Smooth muscle cell (in vitro differentiated cells): ENCODE results near the gene ARPP21.

GRCh38 chr3:33438207-33438812 is 1.9 kb downstream of the UBP1 start:
- RAMPAGE, long total RNA: no peak

- RAMPAGE, long total RNA: no peak
Observed at GRCh38 chr3:33551041-33552113, 111.2 kb upstream of the UBP1 start.

GRCh38 chr3:33578334-33578774 is 138.1 kb upstream of the UBP1 start:
- RAMPAGE, long total RNA: no peak

DNA sequence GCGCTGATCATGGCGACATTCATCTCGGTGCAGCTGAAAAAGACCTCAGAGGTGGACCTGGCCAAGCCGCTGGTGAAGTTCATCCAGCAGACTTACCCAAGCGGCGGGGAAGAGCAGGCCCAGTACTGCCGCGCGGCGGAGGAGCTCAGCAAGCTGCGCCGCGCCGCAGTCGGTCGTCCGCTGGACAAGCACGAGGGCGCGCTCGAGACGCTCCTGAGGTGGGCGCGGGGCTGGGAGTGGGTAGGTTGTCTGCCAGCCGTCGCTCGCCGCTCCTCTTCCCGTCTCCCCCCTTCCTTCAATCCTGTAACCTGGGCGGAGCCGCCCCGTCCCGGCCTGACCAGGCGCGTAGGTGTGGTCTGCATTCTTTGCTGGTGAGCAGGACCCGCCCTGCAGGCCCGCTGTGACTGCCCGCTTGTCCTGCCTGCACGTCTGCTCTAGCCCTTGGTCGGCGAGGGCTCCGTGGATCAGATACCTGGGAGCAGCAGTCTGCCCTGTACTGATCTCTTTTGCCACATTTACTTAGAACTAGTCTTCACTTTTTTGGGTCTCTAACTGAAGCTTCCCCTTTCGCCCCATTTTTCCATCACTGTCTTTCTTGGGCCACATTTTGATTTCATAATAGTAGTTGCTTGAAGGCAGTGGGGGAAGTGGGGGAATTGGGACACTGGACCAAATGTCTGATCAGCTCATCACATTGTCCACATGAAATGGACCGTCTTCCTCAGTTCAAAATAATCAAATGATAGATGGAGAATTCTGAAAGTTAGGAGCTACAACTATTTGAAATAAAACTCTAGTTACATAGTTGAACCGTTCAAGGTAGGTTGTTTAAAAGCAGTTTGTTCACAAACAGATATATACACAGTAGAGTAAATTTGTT is 530 bp downstream of the PDCD6IP start:
- RAMPAGE, long total RNA: no peak

- RAMPAGE, long total RNA: no peak
Observed at GRCh38 chr3:33816485-33817011, 18.1 kb downstream of the PDCD6IP start.

DNA sequence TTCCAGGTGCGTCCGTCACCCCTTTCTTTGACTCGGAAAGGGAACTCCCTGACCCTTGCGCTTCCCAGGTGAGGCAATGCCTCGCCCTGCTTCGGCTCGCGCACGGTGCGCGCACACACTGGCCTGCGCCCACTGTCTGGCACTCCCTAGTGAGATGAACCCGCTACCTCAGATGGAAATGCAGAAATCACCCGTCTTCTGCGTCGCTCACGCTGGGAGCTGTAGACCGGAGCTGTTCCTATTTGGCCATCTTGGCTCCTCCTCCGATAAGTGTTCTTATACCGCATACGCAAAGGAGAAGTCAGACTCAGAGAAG is 620.4 kb downstream of the PDCD6IP start:
- RAMPAGE, long total RNA: no peak

GRCh38 chr3:35639132-35640383 is at the start of gene ARPP21:
ARPP21 (plus strand) TSS chr3:35639525.
- RAMPAGE, long total RNA: no peak

DNA sequence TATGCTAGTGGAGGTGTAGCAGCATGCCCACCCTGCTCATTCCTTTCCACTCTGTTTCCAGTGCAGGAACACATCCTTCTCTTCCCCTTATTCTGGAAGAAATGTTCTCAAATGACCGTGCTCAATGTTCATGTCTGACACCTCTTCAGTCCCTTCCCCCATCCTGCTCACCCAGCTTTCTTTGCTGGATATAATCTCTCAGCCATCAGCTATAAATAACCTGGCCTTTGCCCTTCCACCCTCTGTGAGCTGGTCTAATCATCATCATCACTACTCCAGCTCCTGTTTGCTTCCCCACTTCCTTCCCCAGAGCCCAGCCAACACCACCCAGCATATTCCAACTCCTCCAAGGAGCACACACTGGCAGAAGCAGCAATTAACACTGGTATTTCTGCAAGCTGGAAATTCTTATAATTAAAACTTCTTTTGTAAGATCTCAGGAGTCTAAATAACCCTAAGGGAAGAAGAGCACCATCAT is 31.0 kb downstream of the DCLK3 start:
- RAMPAGE, long total RNA: no peak

DNA sequence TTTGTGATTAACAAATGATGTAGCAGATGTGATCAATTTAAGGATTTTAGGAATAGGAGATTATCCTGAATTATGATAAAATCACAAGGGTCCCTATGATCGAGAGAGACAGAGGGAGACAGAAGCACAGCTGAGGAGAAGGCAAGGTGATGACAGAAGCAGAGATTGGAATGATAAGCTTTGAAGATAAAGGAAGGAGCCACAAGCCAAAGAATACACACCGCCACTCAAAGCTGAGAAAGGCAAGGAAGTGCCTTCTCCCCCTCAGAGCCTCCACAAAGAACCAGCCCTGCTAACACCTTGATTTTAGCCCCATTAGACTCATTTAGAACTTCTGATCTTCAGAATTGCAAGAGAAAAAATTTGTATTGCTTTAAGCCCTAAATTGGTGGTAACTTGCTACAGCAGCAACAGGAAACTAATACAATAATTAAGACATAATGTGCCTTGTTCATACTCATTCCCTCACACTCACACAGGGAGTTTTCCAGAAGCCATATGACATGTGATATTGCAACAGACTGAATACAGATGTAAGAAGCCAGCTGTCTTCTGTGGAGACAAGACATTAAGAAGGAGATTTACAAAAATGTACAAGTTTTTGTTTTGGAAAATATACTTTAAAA is 38.2 kb downstream of the TRANK1 start:
- RAMPAGE, long total RNA: no peak

GRCh38 chr3:36969394-36970312 is 23.3 kb downstream of the EPM2AIP1 start:
- RAMPAGE, long total RNA: no peak

- RAMPAGE, long total RNA: no peak
Observed at GRCh38 chr3:37016491-37017598, 23.5 kb downstream of the MLH1 start.

DNA sequence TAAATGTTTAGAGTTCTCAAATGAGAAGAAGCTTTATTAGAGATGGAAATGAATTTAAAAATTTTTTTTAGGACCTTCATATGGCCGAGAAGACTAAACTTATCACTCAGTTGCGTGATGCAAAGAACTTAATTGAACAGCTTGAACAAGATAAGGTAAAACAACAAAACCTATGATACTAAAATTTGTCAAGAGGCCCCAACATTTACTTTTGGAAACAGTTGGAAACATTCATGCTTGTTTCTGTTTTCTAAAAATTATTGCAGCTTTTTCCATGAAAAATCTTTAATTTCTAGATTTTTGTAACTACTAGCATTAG is 56.1 kb downstream of the GOLGA4 start:
- RAMPAGE, long total RNA: no peak

DNA sequence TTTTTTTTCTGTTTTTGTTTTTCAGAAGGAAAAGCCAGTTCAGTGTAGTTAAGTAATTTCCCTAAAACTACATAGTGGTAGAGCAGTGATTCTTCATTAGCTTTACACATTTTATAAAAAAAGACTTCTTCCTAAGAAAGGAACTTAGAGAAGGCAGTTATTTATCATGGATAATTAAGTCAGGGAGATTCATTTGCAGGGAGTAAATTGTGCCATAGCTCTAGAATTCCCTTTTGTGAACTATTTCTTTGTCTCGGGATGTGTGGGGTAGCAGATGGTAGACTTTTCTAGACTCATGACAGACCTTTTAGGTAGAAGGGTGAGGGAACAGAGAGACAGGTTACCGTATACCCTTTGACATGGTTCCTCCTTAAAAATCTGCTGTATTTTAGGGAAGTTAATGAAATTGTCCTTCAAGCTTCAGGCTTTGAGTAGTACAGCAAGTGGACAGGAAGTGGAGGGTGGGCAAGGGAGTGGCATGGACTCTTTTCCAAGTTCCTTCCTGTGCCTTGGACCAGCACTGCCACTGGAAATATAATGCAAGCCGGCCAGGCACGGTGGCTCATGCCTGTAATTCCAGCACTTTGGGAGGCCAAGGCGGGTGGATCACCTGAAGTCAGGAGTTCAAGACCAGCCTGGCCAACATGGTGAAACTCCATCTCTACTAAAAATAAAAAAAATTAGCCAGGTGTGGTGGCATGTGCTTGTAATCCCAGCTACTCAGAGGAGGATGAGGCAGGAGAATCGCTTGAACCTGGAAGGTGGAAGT is 87.3 kb downstream of the GOLGA4 start:
- RAMPAGE, long total RNA: no peak

GRCh38 chr3:37736498-37737446 is 124.9 kb upstream of the CTDSPL start:
- RAMPAGE, long total RNA: no peak

DNA sequence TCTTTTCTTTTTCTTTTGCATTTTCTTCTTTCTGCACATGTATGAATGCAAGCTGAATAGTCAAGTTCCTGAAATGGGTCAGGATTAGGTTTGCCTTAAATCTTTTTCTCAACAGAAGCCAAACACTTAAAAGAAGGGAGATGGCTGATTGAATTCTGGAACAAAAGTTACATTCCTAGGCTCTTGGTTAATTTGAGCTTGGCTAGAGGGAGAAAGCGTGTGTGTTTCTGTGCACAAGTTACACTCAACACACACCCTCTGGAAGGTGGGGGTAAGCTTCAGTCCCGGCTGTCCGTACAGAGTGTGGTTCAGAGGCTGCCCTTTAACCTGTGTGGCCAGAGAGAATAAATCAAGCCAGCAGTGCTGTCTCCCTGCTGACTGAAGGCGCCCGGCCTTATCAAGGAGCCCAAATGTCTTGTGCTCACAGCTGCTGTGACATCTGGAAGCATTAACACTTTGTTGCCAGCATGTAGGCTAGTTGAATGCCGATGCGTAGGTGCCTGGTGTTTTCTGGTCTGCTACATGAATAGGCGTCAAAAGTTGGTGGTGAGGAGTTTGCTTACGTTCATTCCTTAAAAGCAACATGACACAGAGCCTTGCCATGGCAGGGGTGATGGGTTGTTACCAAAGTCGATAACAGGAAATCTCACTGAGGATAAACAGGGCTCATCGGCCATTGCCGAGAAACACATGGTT is 96.1 kb upstream of the CTDSPL start:
- RAMPAGE, long total RNA: no peak

DNA sequence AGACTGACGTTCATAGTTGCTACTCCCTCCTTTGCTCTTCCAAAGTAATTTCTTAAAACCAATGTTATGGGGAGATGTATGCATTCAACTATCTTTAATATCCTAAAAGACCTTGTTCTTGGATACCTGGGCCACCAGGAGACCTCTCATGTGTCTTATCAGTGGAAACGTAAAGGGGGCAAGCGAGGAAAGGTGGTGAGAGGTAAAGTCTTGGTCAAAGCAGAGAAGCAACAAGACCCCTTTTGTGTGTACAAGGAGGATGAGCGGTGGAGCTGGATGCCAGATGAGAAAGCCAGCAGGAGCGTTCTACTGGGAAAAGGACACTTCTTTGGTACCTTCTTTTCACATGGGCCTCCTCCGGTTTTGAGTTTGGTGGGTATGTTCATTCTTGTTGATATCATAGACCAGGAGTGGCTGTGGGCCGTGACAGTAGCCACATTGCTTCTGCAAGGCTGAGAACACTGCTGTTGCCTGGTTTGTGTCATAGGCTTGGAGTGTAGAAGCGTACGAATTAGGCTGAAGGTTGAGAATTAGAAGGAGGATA is 47.0 kb upstream of the VILL start:
- RAMPAGE, long total RNA: no peak

DNA sequence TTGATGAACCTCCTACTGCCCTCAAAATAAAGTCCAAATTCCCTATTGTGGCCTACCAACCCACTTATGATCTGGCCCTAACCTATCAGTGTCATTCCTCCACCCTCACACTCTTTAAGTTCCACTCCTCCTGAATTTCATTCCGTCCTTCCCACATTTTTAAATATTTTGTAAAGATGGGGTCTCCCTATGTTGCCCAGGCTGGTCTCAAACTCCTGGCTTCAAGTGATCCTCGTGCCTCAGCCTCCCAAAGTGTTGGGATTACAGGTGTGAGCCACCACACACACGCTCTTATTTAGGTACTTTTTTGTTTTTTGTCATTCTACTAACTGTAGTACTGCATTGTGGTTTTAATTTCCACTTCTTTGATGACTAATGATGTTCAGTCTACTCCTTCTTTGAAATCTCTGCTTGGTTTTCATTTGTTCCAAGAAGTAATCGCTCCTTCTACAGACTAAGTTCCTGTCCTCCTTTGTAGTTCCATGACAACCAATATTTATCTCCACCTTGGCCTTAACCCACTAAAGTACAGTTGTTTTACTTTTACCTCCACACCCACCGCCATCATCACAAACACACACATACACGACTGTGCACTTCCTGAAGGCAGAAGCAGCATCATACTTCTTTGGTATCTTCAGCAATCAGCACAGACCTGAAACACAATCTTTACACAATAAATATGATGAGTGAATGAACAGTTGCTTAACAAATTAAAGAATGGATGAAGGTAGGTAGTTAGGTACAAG is 561 bp upstream of the DLEC1 start:
- RAMPAGE, long total RNA: no peak

DNA sequence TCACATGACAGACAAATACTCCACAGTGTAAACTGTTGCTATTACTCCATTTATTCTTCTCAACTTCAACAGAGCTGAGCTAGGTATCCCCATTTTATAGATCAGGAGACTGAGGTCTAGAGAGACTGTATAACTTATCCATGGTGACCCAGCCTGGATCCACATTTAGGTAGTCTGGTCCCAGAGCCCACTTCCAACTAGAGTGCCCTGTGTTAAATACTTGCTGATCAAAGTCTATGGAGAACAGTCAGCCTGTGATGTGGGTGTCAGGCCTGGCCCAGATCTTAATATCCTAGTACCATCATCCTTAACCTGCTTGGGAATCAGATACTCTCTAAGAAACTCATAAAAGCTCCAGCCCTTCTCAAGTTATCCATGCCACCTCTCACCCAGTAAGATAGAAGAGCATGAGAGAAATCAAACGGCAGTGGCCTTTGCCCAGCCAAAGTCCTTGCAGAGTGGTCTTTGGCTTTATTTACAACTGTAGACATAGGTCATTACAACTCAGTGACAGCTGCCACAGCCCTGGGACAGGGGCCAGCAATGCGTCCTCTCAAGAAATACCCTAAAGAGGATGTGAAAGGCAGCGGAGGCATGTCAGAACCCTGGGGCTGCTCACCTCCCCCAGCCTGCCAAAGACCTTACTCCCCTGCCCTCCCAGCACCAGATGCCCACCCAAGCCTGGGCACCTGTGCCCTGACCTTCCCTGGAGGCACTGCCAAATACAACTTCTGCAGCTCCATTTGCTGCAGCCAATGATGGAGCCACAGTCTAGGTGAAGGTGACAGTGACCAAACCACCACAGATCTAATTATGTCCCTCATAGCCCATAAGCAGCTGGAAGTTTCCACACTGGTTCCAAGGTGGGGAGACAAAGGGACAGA is 6.4 kb downstream of the ACAA1 start:
- RAMPAGE, long total RNA: no peak

DNA sequence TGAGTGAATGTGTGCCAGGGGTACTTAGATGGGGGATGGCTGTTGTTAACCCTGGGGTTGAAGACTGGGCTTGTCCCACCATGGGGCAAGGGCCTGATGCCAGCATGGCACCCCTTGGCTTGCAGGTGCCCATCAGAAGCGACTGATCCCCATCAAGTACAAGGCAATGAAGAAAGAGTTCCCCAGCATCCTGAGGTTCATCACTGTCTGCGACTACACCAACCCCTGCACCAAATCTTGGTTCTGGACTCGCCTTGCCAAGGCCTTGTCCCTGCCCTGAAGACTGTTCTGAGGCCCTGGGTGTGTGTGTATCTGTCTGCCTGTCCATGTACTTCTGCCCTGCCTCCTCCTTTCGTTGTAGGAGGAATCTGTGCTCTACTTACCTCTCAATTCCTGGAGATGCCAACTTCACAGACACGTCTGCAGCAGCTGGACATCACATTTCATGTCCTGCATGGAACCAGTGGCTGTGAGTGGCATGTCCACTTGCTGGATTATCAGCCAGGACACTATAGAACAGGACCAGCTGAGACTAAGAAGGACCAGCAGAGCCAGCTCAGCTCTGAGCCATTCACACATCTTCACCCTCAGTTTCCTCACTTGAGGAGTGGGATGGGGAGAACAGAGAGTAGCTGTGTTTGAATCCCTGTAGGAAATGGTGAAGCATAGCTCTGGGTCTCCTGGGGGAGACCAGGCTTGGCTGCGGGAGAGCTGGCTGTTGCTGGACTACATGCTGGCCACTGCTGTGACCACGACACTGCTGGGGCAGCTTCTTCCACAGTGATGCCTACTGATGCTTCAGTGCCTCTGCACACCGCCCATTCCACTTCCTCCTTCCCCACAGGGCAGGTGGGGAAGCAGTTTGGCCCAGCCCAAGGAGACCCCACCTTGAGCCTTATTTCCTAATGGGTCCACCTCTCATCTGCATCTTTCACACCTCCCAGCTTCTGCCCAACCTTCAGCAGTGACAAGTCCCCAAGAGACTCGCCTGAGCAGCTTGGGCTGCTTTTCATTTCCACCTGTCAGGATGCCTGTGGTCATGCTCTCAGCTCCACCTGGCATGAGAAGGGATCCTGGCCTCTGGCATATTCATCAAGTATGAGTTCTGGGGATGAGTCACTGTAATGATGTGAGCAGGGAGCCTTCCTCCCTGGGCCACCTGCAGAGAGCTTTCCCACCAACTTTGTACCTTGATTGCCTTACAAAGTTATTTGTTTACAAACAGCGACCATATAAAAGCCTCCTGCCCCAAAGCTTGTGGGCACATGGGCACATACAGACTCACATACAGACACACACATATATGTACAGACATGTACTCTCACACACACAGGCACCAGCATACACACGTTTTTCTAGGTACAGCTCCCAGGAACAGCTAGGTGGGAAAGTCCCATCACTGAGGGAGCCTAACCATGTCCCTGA is 3.1 kb downstream of the MYD88 start:
- RAMPAGE, long total RNA: no peak

- RAMPAGE, long total RNA: no peak
Observed at GRCh38 chr3:38348809-38349313, 2.3 kb downstream of the XYLB start.